ENCODE measurements around a stretch of chr3.

- PRO-cap, 2 experiments = no peak in any of the 2 experiments
These were observed 146.1 kb downstream of the LMLN start for GRCh38 chr3:198106086-198106498.